Pericardium (tissue), 1 donor: ENCODE measurements around a stretch of chr1.

GRCh38 chr1:116492361-116492785 lies 78.5 kb downstream of the CD58 start:
- RRBS: no CpG with 5 or more reads among the region's 3 CpGs

DNA sequence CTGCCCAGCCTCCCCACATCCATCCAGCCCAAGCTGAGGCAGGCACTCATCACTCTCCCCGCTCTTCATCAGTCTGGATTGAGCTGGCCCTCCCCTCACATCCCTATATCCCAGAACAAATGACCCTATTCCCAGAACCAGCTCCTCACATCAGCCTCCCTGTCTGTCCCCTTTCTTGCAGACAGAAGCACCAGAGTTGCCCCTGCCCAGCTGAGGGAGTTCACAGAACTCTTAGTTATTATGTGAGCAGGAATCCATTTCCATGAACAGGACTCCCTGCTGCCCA lies 897 bp upstream of the CD58 start:
- RRBS: no CpG with 5 or more reads among the region's 1 CpG

- RRBS: 31% methylated on average over 2 of the region's 20 CpGs
Measured at GRCh38 chr1:116579413-116579902, 8.6 kb upstream of the CD58 start.

DNA sequence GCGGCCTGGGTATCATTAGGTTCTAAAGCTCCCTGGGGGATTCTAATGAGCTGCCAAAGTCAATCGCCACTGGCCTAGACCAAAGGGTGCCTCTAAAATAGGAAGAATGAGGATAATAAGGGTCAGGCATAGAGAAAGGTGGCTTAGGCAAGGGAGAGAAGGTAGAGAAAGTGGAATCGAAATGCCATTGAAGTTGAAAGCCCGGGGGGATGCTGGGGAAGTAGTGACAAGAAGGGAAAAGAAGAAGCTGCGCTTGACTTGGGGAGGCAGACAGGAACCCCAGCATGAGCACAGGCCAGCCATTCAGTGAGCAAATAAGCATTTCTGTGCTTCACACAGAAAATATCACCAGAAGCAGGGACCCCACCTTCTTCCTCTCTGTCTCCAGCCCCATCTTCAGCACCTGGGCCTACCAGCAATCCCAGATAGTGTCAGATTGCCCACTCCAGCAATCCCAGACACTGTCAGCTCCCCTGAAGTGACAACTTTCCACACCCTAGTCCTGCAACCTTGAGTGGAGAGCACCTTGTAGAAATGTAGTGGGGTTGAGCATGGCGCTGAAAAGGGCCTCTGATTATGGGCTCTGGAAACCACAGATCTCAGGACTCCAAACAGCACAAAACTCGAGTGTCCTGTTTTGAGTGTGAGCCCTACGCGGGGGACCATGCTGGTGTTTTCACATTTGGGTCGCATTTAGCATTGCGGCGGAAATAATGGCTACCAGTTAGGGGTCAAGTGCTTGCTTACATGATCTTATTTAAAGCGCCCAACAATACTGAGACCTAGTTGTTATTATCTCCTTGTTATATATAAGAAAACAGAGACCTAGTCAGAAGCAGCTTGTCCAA lies 1.6 kb downstream of the CD2 start:
- RRBS: no CpG with 5 or more reads among the region's 13 CpGs

DNA sequence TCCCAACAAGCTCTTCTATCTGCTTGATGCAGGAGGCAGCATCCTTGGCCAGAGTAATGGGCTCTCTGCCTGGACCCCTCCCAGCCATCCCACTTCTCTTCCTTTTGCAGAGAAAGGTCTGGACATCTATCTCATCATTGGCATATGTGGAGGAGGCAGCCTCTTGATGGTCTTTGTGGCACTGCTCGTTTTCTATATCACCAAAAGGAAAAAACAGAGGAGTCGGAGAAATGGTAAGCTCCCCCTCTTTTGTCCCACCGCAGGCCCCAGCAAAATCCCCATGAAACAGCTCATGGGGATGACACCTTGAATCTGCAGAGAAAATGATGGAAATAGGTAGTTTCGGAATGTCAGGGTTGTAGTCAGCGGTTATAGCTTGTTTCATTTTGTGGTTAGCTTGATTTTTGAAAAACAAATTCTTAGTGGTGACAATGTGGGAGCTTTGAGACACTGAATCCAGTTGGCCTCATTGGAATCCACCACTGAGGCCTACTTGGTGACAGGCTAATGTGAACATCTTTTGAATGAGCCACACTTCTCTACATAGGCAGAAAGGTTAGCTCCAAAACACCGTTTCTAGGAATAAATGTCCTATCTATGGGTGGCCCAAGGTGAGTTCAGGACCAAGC lies 10.3 kb downstream of the CD2 start:
- RRBS: no CpG with 5 or more reads among the region's 6 CpGs

- RRBS: no CpG with 5 or more reads among the region's 10 CpGs
Measured at GRCh38 chr1:116881965-116882614, 27.6 kb upstream of the PTGFRN start.

DNA sequence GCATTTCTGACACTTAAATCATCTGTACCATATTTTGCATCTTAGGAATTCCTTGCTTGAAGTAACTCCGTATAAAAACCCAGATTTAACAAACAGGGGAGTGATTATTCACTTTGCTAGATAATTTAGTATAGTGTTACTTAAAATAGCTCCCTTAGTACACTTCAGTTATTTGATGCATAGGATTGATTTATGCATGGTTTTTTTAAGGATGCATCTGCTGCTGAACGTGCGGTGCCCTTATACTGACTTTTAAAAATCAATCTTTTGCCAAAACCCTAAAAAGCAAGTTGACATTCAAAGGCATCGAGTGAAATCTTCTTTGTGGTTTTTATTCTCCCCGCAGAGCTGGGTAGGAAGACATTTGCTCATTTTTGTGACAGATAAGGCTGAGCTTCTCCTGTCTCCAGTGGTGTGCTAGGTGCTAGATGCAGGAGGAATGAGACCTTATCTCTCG lies 15.3 kb upstream of the CD101 start:
- RRBS: no CpG with 5 or more reads among the region's 6 CpGs

DNA sequence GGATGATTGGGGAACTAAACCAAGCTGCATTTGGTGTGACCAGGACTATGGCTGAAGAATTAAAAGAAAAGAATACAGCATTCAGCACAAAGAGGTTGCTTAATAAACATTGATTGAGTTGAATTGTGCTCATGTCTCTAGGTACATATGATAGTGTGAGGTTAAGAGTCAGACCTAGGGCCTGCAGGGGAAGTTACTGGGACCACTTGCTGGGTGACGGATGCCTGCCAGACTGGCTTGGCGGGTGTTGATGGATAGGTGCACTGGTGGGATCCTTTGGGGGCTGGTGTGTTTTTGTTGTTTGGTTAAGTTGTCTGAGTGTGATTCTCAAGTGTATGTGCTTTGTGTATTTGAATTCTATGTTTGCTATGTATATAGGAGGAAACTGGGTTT lies 1.7 kb downstream of the CD101 start:
- RRBS: no CpG with 5 or more reads among the region's 2 CpGs

DNA sequence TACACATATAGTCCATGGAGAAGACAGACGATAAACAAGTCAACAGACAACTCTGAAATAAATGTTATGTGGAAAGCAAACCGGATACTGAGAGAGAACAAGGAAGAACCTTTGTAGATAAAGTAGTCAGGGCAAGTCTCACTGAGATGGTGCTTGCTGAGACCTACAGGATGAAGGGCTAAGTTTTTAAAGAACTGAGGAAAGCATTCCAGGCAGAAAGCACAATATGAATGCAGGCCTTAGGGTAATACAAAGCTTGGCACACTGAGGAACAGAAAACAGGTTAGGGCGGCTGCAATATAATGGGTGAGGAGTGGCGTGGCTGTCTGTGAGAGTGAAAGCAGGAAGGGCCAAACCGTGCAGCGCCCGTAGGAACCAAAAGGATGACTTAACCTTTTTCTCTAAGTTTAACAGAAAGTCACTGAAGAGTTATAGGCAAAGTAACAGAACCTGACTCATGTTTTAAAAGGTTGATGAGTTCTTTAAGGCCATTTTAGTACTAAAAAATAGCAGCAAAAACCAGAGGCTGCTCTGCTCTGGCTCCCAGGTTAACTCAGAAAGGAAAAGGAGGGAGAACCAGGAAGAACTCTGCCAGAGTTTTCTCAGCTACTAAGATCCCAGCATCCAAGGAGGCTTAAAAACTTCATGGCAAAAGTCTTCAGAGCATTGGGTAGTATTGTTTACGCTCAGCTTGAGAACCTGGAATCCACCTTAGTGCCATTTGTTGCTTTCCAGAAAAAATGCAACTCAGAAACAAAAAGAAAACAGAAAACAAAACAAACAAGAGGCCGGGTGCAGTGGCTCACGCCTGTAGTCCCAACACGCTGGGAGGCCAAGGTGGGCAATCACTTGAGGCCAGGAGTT lies 8.6 kb upstream of the TTF2 start:
- RRBS: no CpG with 5 or more reads among the region's 11 CpGs

GRCh38 chr1:117146604-117147207 lies 25.2 kb upstream of the TRIM45 start:
- RRBS: no CpG with 5 or more reads among the region's 7 CpGs

- RRBS: no CpG with 5 or more reads among the region's 22 CpGs
Measured at GRCh38 chr1:117171579-117172682, 38.8 kb downstream of the VTCN1 start.

GRCh38 chr1:117591311-117591804 lies 14.5 kb upstream of the TENT5C start:
- RRBS: no CpG with 5 or more reads among the region's 3 CpGs

GRCh38 chr1:117606376-117607382 lies 831 bp downstream of the TENT5C start:
- RRBS: 1% methylated on average over 10 of the region's 66 CpGs

DNA sequence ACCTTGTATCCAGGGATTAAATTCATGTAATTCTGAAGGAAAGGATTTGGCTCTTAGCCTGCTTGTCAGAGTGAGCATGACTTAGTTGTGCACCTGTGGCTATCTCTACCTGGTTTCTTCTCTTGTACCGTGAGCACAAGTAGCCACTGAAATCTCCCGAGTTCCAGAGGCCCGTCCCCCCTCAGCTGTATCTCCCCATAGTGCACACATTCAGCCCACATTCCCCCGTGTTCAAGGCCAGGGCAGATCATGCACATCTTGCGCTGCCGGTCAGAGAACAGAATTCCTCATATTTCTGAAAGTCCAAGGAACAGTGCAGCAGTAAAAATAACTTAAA lies 2.3 kb downstream of the TENT5C start:
- RRBS: no CpG with 5 or more reads among the region's 6 CpGs

DNA sequence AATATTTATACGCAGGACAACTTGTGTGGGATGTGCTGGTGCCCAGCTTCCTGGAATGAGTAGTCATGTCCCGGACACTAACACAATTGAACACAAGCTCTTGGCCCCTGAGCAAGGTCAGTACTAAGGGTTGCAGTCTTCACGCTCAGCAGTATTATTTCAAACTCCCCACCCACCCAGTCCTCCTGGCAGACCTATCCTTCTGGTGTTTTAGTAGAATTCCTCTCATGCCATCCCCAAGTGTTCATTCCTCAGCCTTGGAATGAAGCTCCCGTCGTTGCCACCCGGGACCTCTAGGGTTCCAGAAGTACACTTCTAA lies 24.2 kb downstream of the TENT5C start:
- RRBS: no CpG with 5 or more reads among the region's 6 CpGs

- RRBS: no CpG with 5 or more reads among the region's 4 CpGs
Measured at GRCh38 chr1:117651400-117652050, 45.7 kb downstream of the TENT5C start.

GRCh38 chr1:117682356-117682866 lies 76.6 kb downstream of the TENT5C start:
- RRBS: no CpG with 5 or more reads among the region's 5 CpGs

DNA sequence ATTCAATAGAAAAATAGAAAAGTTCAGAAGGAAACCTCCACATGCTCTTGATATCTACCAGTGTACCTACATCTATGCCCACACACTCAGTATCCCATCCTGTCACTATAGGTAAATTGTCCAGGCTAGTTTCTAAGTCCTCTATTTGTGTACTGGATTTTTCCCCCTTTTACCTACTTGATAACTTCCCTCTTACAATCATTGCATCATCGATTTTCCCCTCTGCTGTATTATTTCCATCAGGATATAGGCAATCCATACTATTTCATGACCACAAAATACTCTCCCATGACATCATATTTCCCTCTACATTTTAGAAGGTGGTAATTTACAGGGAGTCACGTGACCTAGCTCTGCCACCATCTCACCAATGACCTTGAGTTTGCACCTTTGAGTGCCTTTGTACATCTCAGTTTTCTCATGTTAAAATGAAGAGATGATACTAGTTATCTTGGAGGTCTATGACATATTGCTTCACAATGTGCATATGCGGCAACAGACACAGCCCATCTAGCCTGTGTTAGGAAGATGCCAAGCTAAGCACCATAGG lies 88.2 kb downstream of the GDAP2 start:
- RRBS: no CpG with 5 or more reads among the region's 3 CpGs

DNA sequence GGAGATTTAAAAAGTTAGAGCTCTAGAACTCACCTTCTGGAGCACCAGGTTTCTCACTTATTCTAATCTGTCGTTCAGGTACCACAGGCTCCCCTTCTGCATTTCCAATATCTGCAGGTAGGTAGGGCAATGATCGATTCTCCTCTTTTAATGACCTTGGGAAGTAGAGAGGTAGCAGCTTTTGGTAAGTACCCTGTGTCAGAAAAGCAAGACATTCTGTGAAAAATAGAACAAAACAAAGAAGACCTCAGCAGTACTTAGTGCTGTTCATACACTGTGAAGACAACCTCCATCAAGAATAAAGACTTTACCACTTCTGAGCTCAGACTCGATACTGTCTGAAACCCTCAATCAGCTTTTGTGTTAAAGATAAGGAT lies 30.4 kb downstream of the GDAP2 start:
- RRBS: no CpG with 5 or more reads among the region's 3 CpGs

GRCh38 chr1:118028242-118028770 lies 98.8 kb downstream of the WDR3 start:
- RRBS: no CpG with 5 or more reads among the region's 1 CpG